Skeletal muscle satellite cell (primary cell): Measurements from ENCODE around the genes HIGD1A and ZNF502.

DNA sequence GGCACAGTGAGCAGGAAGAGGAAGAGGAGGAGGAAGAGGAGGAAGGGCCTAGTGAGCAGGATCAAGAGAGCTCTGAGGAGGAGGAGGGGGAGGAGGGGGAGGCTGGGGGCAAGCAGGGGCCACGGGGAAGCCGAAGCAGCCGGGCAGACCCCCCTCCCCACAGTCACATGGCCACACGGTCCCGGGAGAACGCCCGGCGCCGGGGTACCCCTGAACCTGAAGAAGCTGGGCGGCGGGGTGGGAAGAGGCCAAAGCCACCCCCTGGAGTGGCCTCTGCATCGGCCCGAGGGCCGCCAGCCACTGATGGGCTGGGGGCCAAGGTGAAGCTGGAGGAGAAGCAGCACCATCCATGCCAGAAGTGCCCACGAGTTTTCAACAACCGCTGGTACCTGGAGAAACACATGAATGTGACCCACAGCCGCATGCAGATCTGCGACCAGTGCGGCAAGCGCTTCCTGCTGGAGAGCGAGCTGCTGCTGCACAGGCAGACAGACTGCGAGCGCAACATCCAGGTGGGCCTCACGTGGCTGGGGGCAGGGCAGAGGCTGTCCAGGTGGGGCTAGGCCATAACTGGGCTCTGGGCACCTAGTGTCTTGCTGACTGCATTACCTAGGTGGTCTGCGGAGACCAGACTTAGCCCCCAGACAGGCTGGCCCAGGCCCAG is 6.0 kb downstream of the ZBTB47 start:
- CAGE, long polyA plus RNA = no peak

GRCh38 chr3:42755987-42756302 is 17.1 kb downstream of the CCDC13 start:
- CAGE, long polyA plus RNA = no peak

- CAGE, long polyA plus RNA = start-site peak on the minus strand at chr3:42804460-42804494, 733 and 320 reads in 2 replicates
These were observed at the start of gene HIGD1A for GRCh38 chr3:42804106-42804816. Gene HIGD1A, minus strand, starts transcription at chr3:42804490.

DNA sequence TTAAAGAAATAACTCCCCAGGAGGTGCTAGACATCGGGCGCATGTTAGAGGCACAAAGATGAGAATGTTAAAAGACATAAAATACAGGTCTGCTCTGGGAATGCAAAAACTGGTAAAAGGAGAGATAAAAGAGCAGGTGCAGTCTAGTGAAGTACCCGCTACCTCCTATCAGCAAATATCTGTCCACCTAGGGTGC is 307 bp upstream of the ZNF662 start:
- CAGE, long polyA plus RNA = no peak

GRCh38 chr3:42991705-42992449 is 12.8 kb downstream of the GASK1A start:
- CAGE, long polyA plus RNA = no peak

GRCh38 chr3:42999087-42999599 is 20.0 kb downstream of the GASK1A start:
- CAGE, long polyA plus RNA = no peak

DNA sequence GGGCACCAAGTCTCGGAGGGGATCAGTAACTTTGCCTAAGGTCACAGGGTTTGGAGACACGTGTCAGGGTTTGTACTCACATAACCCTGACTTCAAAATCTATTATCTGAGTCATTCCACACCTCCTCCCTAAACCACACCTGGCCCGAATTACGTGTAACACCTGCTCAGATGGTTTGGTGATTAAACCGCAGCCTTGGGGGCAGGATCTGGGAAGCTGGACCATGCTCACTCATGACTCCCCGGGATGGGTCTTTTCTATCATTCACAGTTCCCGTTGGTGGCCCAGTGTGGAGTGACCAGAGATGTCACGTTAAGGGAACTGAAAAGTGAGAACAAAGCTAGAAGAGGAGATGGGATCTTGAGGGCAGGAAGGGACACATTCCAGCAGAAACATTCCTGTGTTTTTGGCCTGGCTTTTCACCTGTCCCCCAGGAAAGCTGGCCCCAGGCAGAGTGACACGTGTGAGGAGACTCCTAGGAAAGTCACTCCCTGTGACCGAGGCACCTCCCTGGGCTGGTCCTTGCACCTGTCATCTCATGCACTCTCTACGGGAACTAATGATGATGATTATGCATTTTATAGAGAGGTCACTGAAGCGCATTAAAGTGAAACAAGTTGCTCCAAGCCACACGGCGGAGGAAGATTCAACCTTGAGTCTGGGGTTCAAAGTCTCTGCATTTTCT is 75.4 kb upstream of the POMGNT2 start:
- CAGE, long polyA plus RNA = no peak

- CAGE, long polyA plus RNA = no peak
These were observed 84.8 kb upstream of the POMGNT2 start for GRCh38 chr3:43190397-43191319.

GRCh38 chr3:43401725-43402369 is 115.5 kb downstream of the SNRK start:
- CAGE, long polyA plus RNA = no peak

- CAGE, long polyA plus RNA = no peak
These were observed 127.3 kb downstream of the SNRK start for GRCh38 chr3:43413454-43414293.

- CAGE, long polyA plus RNA = no peak
These were observed 22.4 kb upstream of the ANO10 start for GRCh38 chr3:43644240-43644680.

DNA sequence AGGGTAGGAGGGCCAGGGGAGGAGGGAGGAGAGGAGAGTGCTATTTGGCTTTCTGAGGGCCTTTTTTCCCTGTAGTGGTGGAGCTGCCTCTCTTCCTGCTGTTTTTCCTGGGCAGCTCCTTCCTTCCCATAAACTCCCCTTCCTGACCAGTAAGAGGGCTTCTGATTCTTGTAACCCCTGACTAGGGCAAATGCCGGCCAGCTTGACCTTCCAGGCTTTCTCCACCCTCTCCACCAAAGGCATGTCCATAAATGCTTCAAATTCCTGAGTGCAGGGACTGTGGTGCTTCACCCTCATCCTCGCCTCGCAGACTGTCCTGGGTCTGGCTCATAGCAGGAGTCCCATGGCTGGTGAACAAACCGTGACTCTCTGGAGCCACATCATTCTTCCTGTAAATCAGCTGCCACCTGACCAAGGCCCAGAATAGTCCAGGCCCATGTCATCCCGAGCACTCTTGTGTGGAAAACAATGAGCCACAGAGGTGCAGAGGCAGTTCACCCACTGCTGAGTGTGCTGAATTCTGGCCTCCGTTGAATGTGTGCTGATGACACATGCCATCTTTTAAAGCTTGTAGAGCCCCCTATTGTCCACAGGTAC is 68.5 kb downstream of the ABHD5 start:
- CAGE, long polyA plus RNA = no peak

- CAGE, long polyA plus RNA = no peak
These were observed 203.3 kb downstream of the ABHD5 start for GRCh38 chr3:43893736-43894686.

GRCh38 chr3:44346479-44347438 is 8.2 kb downstream of the TCAIM start:
- CAGE, long polyA plus RNA = no peak

DNA sequence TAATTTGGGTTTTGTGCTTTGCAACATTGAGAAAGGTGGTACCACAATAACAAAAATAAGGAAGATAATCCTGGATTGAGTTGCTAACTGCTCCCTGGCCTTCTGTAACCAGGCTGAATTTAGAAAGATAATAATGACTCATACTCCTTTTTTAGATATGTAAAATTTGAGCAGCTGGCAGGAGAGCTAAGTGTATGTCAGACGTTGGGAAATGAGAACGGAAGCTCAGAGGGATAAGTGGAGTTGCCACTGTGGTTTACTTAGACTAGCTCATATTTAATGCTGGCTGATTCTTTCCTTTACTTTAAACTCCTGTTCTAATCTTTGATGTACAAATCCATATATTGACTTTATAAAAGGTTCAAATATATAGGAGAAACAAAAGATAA is 17.1 kb downstream of the TCAIM start:
- CAGE, long polyA plus RNA = no peak

DNA sequence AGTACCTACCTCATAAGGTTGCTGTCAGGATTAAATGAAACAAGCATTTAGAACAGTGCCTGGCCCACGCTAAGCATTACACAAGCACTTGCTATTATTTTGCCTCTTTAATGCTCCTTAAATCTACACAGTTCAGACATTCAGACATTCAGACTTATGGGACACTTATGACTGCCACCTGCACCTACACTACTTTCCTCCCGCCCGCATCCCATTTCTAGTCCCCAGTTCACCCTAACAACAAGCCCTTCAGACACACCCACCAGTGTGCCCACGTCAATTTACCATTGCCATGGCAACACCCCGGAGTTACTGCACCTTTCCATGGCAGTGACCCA is 27.5 kb upstream of the ZNF502 start:
- CAGE, long polyA plus RNA = no peak

DNA sequence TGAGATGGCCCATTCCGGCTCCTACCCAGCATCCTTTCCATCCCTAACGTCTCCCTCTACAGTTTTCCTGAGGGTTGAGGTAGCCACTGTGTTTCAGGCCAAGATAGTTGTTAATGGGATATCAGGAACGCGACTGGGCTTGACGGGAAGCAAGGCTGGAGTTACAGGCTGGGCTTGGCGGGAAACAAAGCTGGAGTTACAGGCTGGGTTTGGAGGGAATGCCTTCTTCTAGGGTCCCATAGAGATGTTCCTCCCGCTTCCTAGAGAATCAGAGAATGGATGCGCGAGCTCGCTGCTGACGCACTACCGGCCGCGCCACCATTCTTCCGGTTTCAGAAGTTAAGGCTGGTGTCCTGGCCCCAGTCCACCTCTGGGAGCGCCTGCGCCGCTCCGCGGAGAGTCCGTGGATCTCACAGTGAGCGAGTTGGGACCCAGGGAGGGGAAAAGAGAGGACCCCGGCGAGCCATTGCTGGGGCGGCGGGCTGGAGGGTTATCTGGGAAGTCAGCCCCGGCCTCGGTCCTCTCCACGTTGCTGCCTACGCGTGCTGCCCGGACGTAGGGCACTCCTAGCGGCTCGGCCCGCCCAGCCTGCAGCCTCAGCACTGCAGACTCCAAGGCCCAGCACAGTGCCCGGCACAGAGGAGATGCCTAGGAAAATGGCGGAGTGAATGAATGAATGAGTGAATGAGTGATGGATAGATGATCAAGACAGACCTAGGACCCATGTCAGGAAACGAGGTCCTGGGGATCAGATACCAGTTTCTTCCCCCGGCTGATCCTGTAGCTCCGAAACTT is at the start of gene ZNF502:
TSS of gene ZNF502 (plus strand) at position 335 of the 795 bp plus-strand sequence.
- CAGE, long polyA plus RNA = no peak

GRCh38 chr3:44885495-44885842 is 11.1 kb downstream of the TGM4 start:
- CAGE, long polyA plus RNA = no peak

GRCh38 chr3:44977129-44977604 is 1.1 kb downstream of the EXOSC7 start:
- CAGE, long polyA plus RNA = no peak

GRCh38 chr3:45064704-45065200 is 38.6 kb downstream of the CLEC3B start:
- CAGE, long polyA plus RNA = no peak